ENCODE data around the gene BCL7A.

- PRO-cap, result no peak
These were observed 2.3 kb downstream of the HNF1A start for GRCh38 chr12:120980179-120981423.

- PRO-cap, result no peak
These were observed 661 bp upstream of the P2RX7 start for GRCh38 chr12:121131917-121132513.

DNA sequence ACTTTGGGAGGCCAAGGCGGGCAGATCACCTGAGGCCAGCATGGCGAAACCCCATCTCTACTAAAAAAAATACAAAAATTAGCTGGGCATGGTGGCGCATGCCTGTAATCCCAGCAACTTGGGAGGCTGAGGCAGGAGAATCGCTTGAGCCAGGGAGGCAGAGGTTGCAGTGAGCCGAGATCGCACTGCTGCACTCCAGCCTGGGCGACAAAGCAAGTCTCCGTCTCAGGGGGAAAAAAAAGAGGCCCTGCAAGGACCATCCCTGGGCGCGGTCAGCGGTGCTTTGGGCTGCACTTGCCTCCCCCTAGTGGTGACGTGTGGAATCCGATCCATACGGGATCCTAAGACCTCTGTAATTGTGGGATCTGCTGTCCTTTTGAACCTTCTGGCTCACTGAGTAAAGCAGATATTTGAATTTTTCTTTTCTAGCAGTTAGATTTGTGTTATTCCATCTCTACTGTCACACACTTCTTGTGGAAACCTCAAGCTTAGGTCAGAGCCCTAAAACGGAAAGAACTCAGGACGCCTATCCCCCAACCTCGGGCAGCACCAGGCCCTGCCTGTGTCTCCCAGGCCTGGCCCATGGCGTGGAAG is 20.3 kb downstream of the P2RX4 start:
- PRO-cap, result no peak

- PRO-cap, result no peak
These were observed 22.5 kb downstream of the CAMKK2 start for GRCh38 chr12:121273745-121274724.

DNA sequence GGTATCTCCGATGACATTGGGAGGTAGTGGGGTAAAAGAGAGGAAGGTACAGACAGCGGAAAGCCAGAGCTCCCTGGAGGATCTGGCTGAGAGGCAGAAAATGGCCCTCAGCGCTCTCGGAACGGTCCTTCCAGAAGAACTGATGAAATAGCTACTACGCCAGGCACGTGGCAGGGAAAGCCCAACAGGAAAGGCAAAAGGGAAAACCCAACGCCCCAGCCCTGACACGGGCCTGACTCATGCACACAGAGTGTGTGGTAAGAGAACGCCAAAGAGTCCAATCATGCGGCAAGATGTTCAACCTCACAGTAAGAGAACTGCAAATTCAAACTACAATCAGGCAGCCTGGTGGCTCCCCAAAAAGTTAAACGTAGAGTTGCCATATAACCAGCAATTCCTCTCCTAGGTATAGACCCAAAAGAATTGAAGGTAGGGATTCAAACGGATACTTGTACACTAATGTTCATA is 19.5 kb downstream of the CAMKK2 start:
- PRO-cap, result no peak

- PRO-cap, result no peak
These were observed 18.1 kb downstream of the CAMKK2 start for GRCh38 chr12:121278351-121278855.

DNA sequence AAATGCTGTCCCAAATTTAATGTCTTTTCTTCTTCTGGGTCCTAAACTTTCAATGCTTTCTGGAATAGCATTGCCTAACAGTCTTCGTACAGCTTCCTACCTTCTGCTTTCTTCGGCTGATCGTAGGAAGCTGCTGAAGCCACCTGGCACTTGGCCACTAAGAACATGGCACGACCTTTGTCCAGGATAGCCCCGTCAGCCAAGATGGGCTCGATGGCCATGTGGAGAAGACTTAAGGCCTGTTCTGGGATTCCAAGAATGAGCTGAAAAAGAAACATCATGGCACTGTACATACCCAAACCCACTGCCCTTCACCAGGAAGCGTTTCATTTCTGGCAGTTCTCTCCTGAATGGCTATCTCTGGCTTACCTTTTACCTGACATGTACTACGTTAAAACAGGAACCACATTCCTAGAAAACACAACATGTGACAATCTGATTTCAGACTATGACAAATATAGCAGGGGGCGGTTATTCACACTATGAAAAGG is 13.1 kb upstream of the CAMKK2 start:
- PRO-cap, result no peak

- PRO-cap, result no peak
These were observed 8.2 kb upstream of the RNF34 start for GRCh38 chr12:121391632-121392121.

DNA sequence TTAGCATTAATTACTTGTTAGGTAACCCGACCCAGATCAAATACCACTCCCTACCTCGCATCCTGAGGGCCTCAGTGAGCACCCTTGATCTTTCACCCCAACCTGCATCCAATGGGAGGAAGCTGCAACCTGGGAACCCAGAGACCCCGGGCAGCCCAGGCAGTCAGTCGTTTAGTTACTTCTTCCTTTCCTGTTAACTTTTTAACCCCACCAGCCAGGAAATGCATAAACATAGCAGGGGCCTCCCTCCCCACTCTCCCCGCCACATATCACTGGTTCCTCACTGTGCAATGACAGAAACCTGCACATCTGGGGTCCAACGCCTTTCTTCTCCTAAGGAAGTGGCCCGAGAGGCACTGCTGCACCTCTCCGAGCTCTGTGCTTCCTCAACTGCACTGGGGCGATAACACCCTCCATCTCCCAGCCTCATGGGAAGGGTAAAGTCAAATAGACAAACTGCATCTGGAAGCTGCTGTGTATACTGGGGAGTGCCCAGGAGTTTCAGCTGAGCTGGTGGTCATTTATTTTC is 89.9 kb downstream of the KDM2B start:
- PRO-cap, result no peak

DNA sequence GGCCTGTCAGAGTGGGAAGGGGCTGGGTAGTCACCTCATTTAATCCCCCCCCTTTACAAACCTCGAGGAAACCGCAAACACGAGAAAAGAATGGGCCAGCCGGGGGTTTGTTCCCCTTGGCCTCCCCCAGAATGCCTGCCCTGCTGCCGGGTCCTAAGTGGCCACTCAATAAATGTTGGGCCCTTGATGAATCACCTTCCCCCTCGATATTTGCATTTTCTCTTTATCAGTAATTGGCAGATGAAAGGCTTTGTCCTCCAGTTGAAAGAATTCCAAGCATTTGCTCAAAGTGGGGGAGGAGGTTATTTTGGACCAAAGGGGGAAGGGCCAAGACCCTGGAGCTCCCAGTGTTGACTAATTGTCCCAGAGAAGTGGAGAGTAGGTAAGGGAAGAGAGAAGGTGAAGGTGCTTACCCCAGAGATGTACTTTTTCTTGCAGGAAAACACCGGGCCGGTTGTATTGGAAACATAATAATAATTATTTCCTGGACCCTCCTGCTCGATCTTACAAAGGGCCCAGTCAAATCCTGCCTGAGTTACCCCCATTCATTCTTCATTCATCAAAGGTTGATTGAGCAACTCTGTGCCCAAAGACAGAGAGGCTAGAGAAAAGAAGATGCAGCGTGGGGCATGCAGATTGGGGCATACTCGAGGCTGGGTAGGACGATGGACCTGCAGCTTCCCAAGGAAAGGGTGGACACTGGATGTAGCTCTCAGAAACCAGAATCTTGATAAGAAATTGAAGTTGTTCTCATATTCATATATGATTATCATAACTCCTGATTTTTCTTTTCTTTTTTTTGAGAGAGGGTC is 2.0 kb upstream of the KDM2B start:
- PRO-cap, result bidirectional peak, plus-strand start at position 376 of the sequence, minus-strand start at position 170 of the sequence

GRCh38 chr12:121610145-121610468 is 29.3 kb upstream of the KDM2B start:
- PRO-cap, result no peak

- PRO-cap, result no peak
These were observed 5.1 kb downstream of the RHOF start for GRCh38 chr12:121788233-121788958.

DNA sequence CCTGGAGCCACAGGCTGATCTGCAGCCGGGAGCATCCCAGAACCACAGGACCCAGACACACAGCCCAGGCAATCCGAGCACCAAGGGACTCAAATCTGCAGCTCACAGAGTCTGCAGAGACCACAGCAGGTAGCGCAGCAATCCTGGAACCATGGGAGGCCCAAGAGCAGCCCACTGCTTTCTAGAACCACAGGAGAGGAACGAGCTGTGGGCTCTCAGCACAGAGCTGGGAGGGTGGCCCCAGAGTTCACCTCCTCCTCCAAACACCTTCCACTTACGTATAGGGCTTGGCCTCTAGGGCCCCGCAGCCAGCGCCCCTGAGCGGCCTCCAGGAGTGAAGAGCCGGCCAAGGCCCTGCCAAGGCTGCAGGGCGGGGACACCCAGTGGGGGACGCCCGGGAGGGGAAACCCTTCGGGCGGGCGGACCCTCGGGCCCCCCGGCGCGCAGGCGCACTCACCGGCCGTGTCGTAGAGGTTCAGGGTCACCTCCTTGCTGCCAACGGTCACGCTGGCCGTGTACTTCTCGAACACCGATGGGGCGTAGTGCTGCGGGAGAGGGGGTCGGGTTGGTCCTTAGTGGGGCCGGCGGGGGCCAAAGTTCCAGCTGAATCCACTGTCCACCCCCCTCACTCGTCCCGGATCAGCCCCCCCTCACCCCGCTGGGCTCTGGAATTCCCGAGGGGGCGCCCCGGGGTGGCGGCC is 643 bp downstream of the RHOF start:
- PRO-cap, result no peak

GRCh38 chr12:121797899-121798157 is 4.3 kb upstream of the RHOF start:
- PRO-cap, result no peak

DNA sequence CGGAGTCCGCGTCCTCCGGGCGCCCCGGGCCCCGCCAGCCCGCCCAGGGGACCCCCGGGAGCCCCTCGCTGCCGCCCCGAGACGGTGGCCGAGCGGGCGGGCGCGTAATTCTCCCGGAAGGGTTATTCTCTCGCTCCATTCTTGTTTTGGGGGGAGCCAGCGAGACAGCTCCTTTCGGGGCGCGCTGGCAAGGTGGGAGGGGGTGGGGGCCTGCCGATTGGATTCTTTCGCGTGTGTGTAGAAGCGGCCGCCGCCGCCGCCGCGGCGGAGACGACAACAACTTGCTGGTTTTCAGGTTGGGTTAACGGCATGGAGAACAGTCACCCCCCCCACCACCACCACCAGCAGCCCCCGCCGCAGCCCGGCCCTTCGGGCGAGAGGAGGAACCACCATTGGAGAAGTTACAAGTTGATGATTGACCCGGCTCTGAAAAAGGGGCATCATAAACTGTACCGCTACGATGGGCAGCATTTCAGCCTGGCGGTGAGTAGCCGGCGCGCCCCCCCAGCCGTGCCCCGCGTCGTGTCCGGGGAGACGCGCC is 690 bp downstream of the SETD1B start:
- PRO-cap, result no peak

GRCh38 chr12:121825840-121826465 is 22.1 kb downstream of the SETD1B start:
- PRO-cap, result no peak

GRCh38 chr12:122021084-122021328 is 678 bp upstream of the BCL7A start:
- PRO-cap, result no peak

GRCh38 chr12:122021794-122022704 is at the start of gene BCL7A:
Gene BCL7A (plus strand): TSS chr12:122021884.
- PRO-cap, result bidirectional peak, plus-strand start at chr12:122021984, minus-strand start at chr12:122021861; unidirectional peak, plus-strand start at chr12:122021984; bidirectional peak, plus-strand start at chr12:122022614, minus-strand start at chr12:122022542

DNA sequence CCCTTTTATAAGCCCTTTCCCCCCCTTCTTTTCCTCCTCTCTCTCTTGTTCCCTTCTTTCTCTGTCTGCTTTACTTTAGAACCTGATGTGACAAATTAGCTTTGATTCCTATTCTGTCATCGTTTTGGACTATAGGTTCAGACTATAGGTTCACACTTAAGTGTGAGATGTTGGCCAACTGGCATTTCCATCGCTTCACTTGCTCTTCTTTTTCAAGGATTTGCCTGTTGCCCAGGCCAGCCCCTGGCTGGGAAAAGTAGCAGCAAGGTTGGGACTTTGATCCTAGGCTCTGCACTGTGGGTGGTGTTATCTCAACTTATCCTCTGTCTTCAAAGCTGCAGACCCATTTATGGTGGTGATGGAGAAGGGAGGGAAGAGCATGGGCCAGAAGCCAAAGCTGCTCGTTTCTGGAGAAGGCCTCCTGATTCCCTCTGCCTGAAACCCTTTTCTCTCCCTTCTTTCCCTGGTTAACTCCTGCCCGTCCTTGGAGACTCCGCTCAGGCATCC is 27.3 kb downstream of the MLXIP start:
- PRO-cap, result no peak

DNA sequence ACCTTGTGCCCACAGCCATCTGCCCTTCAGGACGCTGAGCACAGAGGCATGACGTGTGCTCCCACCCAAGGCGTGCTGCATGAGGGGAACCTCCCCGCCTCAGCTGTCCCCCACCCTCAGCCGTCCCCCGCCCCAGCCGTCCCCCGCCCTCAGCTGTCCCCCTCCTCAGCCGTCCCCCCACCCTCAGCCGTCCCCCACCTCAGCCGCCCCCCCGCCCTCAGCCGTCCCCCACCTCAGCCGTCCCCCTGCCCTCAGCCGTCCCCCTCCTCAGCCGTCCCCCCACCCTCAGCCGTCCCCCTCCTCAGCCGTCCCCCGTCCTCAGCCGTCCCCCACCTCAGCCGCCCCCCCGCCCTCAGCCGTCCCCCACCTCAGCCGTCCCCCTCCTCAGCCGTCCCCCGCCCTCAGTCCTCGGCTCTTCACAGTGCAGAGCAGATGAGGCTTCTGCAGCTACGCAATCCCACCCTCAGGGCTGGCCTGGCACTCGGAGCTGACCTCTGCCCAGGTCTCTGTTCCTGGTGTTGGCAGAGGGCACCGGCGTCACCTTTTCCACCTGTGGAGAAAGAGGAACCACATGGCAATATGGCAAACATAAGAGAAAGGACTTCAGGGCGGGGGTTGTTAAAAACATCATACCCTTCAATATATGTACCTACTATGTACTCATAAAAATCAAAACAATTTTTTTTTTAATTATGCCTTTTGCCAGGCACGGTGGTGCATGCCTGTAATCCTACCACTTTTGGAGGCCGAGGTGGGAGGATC is 45.7 kb downstream of the MLXIP start:
- PRO-cap, result no peak

Data from endothelial cell (in vitro differentiated cells).